LUHMES (cell line): ENCODE measurements around a stretch of chr4.

GRCh38 chr4:1191509-1191995, 19.2 kb upstream of the SPON2 start:
- PRO-cap, result no peak

- PRO-cap, result bidirectional peak, plus-strand start at chr4:1208177, minus-strand start at chr4:1208061
Observed at GRCh38 chr4:1207668-1208244, 35.4 kb upstream of the SPON2 start.

GRCh38 chr4:1215915-1216459, 32.9 kb downstream of the CTBP1 start:
- PRO-cap, result no peak

DNA sequence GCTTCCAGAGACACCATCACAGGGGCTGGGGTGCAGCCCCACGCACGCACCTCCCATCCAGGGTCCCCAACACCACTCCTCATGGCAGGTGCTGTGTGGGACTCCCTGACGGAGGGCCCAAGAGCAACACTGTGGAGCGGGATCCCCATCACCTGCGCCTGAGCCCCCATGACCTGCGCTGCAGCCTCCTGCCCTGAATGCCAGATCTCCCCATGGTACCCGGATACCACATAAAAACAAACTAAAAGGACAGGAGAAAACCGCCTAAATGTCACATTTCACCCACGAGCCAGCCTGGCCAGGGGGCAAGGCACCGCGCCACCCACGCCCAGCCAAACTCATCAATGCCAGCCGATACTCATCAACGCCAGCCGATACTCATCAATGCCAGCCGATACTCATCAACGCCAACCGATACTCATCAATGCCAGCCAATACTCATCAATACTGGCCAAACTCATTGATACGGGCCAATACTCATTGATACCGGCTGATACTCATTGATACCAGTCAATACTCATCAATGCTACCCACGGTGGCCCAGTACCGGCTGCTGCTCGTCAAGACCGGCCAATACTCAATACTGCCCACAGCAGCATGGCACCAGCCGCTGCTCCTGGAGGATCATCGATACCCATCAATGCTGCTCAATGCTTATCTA, 6.2 kb downstream of the CTBP1 start:
- PRO-cap, result no peak

DNA sequence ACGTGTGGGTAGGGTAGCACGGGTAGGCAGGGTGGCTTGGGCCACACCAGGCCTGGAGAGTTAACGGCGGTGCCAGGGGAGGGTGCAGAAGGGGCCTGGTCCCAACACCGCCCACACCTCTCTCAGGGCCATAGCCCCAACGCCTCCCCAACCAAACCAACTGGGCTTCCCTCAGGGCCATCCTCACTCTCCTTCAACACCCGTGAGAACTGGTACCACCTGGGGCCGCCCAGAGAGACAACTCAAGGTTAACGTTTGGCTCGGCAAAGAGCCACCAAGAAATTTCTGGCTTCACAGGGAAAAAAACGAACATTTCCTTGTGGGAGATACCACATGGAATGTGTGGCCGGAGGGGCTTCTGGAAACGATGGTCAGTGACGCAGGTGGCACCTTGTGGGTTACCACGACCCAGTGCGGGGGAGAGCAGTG, 3.2 kb downstream of the CTBP1 start:
- PRO-cap, result no peak

DNA sequence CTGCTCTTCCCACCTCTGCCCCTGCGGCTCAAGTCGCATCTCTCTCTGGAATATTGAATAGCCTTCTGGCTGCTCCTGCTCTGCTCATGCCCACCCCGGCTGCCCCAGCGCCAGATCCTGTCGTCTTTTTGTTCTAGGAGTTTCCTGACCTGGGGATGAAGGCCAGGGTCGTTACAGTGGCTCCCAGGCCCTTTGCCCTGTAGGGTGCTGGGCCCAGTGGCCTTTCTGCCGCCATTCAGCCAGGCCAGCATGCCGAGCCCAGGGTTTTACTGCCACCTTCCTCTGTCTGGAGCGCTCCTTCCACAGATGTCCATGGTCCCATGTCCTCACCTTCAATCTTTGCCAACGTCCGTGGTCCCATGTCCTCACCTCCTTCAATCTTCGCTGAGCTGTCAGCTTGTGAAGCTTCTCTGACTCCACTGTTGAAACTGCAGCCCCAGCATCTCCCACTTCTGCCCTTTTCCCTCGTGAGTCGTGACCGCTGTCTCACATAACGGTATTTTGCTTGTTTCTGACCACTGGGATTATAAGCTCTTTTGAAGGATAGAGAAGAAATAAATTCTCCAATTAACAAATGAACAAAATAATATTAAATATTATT, 9.8 kb downstream of the MAEA start:
- PRO-cap, result no peak

- PRO-cap, result no peak
Observed at GRCh38 chr4:1305131-1305922, 15.6 kb downstream of the MAEA start.

GRCh38 chr4:1547684-1548058, 136.4 kb downstream of the FAM53A start:
- PRO-cap, result no peak

DNA sequence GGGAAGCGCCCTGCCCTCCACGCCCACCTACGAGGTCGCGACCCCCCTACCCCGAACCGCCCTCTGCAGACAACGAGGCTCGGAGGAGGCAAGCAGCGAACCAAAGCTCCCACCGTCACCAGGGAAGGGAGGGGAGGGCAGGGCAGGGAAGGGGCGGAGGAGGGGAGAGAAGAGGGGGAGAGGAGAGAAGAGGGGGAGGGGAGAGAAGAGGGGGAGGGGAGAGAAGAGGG, 105.6 kb downstream of the FAM53A start:
- PRO-cap, result no peak

GRCh38 chr4:1604802-1605400, 79.2 kb downstream of the FAM53A start:
- PRO-cap, result no peak

DNA sequence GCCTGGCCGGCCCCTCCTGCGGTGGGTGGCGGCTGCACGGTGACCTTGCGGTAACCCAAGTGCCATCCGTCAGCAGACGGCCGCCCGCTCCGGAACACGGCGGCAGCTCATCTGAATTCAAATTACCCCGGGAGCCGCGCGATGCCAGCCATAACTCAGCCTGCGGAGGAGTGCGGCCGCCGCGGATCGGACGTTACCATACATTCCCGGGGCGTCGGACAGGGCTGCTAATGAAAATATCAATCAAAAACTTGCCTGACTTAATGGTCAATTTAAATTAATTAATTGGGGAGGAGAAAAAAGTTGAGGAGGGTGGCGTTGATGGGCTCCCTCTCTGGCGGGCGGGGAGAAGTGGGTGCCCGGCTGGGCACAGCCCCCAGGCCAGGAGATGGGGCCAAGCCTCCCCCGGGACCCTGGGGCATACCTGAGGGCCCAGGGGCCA, 60.5 kb downstream of the FAM53A start:
- PRO-cap, result no peak

- PRO-cap, result no peak
Observed at GRCh38 chr4:1667232-1667754, 16.8 kb downstream of the FAM53A start.

DNA sequence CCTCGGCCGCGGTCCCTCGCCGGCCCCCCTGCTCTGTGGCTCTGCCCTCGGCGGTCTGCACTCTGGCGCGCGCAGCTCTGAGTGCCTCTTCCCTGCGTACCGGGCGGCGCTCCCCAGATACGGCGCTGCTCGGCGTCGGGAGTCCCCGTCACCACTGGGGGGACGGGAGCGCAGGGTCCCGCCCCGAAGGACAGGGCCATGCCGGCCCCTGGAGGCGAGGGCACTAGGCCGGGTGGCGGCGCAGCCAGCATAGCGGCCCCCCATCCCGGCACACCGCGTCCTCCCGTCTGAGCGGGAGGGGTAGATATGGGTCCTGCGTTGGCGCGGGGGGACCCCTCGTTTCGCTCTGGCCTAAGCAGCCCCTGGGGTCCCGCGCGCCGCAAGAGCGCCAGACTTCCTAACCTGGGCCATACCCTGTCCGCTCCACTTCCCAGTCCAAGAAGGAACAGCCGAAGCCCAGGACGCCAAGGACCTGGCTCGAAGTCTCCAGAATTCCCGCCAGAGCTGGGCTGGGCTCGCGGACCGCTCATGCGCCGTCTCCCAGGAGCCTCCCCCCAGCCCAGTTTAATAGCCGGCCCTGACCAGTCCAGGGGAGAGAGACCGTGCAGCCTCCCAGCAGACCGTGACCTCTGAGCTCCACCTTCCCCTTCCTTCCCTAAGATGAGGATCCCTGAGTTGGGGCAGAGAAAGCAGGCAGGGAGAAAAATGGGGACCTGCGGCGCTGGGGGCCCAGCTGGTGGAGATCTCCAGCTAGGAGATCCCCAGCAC, 853 bp upstream of the LETM1 start:
- PRO-cap, result no peak

DNA sequence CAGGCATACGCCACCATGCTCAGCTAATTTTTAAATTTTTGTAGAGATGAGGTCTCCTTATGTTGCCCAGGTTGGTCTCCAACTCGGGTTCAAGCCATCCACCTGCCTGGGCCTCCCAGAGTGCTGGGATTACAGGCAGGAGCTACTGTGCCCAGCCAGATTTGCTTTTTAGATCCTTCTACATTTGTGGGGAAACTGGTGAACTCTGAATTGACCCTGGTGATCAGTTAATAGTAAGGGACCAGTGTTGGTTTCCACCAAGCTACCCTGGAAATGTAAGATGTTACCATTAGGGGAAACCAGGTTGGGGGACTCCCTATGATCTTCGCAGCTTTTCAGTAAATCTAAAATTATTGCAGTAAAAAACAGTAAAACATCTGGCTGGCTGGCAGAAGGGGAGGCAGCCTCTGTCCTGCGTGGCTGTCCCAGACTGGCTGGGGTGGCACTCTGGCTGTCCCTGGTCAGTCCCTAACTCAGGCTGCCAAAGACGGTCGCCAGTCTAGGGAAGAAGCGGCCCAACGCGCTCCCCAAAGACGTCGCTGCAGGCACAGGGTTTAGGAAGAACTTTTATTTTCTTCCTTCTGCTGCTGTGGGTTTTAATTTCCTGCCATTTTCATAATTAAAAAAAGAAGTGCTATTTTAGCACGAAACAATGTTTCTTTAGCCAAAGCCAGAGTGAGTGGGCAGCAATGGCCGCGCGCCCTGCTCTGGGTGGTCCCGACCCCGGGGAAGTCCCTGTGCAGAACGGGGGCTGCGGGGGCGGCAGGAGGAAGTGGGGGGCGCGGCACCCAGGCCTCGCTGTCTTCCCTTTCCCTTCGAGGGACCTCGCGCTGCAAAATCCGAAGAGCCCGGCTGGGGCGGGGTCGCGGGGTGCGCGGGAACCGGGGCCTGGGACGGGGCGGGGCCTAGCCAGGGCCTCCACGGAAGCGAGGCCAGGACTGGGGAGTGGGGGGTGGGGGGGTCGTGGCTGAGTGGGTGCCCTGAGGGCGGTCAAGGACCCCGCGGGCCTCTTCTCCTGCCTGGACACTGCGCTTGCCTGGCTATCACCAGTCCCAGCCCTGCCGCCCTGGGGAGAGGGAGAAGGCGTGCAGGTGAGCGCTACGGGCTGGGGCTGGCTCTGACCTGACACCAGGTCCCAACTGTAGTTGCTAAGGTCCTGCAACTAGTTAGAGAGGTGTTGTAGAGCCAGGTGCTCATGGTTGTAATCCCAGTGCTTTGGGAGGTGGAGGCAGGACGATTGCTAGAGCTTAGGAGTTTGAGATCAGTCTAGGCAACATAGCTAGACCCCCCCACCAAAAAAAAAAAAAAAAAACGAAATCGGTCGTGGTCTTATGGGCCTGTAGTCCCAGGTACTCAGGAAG, 6.3 kb upstream of the LETM1 start:
- PRO-cap, result no peak

DNA sequence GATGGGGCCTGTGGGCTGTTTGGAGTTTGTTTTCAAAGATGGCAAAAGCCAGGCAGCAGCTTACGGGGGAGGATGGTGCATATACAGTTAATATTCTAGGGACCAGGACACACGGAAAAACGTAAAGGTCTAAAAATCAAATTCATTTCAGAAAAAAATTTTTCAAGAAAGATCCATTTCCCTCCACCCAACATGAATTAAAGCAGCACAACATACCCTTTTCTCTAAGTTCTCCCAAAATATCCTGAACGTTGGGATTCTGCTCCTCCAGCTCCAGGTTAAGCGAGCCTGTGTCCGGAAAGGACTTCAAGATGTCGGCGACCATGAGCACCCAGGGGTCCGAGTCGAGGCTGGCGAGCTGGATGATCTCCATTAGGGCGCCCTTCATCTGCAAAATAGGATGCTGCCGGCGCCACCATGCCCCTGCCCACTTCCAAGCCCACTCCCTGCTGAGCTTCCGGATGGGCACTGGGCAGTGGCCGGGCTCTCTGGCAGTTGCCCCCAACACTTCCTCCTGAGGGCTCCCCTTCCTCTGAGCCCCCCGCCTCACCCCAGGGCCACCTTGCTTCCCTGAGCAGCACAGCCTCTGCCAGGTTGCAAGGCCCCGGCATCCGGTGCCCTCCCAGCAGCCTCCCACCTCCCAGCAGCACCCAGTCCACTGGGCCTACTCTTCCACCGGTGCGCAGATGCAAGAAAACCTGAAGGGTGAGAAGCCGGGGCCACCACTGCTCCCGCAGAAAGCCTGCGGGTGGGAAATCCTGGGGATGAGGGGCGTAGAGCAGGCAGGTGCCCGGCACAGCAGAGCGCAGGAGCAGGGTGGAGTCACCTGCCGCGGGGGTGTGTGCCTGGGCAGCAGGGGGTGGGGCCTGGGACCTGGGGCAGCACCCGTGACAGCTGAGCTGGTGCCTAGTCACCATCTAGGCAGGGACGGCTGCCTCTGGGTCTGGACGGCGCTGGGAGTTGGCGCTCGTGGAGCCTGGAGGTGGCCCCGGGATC, 17.1 kb downstream of the NELFA start:
- PRO-cap, result no peak

- PRO-cap, result no peak
Observed at GRCh38 chr4:2141540-2142845, 82.9 kb downstream of the NAT8L start.

- PRO-cap, result no peak
Observed at GRCh38 chr4:2252988-2254180, 8.5 kb downstream of the MXD4 start.

DNA sequence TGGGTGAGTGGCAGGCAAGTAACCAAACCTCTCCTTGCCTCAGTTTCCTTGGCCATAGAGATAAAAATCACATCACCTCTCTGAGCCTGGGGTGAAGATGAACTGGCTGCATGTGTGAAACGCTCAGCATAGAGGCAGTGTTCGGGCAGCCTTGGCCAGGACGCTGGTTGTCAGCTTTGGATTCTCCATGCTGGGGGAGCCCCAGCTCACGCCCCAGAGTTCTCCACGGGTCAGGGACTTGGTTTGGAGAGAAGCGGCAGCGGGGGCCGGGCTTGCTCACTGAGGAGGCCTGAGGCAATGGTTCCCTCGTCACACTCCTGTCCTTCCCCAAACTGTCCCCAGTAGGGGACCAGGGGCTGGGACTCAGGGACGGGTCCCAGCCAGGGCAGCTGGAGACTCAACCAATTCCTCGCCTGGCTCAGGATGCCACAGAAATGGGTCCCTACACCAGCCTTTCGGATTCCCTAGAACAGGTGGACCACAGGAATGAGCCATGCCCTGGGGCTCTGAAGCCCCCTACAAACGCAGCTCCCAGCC, 1.6 kb downstream of the MXD4 start:
- PRO-cap, result no peak

DNA sequence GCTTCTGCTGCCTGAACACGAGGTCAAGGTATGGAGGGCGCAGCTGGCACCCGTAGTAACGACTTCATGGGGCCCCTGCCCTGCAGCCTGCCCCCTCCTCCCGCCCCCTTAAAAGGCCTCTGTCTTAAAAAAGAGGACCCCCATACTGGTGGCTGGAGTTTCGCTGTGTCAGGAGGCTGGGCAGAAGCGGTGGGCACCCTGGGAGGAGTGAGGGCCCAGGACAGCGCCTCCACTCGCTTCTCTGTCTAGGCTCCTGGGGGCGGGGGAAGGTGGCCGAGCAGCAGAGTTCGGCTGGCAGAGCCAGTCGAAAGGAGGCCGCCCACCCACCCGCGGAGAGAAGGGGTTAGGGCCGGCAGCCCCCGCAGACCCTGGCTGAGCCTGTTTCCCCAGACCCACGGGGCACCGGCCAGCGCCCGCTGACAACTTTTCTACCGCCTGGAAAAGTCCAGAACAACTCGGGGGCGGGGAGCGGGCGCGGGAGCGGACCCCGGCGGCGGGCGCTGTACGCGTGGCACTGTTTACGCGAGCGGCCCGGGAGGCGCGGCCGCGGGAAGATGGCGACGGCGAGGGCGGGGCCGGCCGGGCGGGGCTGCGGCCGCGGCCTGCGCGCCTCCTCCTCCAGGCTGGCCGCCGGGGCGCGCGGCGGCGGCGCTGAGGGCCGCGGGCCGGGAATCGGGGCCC, 795 bp downstream of the MXD4 start:
- PRO-cap, result bidirectional peak, plus-strand start at position 616 of the sequence, minus-strand start at position 557 of the sequence

DNA sequence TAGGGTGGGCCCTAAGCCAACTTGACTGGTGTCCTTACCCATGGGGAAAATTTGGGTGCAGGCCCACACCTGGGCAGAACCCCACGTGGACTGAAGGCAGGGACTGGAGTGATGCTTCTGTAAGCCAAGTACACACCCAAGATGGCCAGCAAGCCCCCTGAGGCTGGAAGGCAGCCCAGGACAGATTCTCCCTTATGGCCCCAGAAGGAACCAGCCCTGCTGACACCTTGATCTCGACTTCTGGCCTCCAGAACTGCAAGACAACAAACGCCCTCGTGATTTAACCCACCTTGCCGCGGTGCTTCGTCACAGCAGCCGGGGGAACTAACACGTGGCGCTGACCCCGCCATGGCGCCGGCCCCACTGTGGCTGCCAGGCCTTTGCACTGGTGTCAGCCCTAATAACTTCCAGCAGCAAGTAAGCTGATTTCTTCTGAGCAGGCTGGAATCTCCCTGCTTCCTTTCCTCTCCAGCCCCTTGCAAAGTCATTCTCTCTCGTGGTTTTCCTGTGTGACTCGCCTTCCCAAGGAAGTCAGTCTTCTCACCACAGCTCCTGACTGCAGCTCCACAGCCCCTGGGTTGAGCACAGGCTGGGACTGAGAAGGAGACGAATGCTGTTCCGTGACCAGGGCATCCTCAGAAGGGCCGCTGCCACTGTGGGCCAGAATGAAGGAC, 23.3 kb upstream of the MXD4 start:
- PRO-cap, result no peak